ENCODE measurements around a stretch of chr6.

- PRO-cap, result no peak
These were observed 12.2 kb downstream of the HMGN4 start for GRCh38 chr6:26550123-26551018.

DNA sequence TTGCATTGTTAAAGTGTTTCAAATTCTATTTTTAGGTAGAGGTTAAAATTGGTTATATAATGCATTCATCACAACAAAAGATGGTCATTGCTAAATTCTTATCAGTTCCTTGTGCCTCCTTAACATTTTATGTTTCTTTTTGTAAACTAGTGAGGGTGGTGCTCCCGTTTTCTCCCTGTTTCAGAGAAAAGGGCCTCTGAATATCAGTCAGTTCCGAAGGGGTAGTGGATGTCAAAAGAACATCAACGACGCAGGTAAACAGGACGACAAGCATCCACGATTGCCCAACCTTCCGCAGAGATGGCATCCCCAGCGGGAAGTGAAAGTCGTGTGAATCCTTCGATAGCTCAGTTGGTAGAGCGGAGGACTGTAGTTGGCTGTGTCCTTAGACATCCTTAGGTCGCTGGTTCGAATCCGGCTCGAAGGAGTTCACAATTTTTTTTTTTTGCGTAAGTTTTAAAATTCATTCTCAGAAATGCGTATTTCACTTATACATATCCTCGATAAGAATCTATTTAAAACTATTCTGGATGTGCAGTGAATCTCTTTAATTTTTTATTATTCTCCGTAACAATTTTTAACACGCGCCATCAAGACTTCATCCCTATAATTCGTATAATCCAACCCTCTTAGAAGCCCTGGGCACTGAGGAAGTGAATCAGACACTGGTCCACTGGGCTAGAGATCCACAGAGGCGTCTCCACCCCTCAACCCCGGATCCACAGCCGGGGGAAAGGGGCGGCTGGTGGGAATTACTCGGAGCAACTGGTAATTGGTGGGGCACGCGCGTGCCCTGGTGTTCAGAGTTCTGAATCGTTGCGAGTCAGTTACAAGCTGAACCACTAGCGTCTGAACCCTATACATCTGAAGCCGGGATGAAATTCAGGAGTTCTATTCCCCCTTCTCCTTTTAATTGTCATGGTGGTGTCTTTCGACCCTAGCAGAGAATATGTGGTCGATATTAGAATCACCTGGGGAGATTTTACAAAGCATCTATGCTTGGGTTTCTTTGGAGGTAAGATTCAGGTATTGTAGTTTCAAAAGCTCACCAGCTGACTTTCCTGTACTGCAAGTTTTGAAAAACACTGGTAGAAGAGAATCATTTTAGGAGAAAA, 27.9 kb upstream of the ABT1 start:
- PRO-cap, result no peak

GRCh38 chr6:26571564-26572516, 24.9 kb upstream of the ABT1 start:
- PRO-cap, result no peak

- PRO-cap, result no peak
These were observed 21.4 kb upstream of the ABT1 start for GRCh38 chr6:26575288-26575805.

DNA sequence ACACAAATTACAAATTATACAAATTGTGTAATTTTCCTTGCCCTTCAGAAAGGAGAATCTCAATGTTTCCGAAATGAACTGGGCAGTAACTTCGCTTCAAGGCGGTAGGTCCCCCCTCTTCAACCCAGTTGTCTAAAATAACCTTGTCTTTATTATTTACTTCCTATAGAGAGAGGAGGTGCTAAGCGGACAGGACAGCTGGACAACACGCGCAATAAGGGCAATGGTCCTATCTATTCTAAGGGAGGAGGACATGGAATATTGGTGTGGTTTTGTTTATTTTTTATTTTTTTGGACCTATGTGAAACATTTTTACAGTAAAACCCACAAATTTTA, 2.4 kb upstream of the ABT1 start:
- PRO-cap, result no peak

GRCh38 chr6:26613594-26614605, 17.1 kb downstream of the ABT1 start:
- PRO-cap, result no peak

- PRO-cap, result no peak
These were observed 90.2 kb upstream of the ZNF322 start for GRCh38 chr6:26749699-26750287.

- PRO-cap, result no peak
These were observed 82.6 kb downstream of the H2BC11 start for GRCh38 chr6:27049972-27050511.

DNA sequence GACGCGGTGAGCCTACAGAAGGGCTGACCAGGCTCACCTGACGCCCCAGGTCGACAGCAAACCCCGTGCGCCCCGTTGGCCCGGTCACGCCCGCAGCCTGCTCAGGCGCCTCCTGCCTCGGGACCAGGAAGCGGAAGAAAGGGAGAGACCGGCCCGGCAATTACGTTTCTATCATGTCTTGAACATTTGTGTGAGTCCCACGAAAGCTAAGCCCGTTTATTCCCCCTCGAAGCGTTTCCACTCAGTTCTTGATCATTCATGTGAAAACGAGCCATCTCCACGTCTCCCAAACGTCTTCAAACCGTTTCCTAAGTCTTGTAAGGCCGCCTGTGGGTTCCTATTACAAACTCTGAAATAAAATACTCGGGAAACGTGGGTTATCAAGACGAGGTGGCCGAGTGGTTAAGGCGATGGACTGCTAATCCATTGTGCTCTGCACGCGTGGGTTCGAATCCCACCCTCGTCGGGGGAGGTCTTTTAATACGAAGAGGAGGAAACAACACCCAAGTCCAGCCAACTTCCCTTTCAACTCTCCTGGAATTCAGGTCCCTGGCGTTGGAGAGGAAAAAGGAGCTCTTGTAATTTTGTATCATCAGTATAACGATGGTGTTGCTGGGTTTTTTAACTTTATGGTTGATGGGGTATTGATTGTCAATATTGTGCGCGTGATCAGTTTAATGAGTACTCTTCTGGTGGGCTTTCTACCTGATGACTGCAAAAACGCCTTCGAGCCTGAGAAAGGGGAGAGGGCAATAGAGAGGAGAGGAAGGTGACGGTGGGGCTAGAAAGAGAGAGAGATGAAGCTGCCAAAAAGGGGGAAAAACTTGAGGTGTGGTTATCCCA, 35.5 kb downstream of the H2BC11 start:
- PRO-cap, result no peak

DNA sequence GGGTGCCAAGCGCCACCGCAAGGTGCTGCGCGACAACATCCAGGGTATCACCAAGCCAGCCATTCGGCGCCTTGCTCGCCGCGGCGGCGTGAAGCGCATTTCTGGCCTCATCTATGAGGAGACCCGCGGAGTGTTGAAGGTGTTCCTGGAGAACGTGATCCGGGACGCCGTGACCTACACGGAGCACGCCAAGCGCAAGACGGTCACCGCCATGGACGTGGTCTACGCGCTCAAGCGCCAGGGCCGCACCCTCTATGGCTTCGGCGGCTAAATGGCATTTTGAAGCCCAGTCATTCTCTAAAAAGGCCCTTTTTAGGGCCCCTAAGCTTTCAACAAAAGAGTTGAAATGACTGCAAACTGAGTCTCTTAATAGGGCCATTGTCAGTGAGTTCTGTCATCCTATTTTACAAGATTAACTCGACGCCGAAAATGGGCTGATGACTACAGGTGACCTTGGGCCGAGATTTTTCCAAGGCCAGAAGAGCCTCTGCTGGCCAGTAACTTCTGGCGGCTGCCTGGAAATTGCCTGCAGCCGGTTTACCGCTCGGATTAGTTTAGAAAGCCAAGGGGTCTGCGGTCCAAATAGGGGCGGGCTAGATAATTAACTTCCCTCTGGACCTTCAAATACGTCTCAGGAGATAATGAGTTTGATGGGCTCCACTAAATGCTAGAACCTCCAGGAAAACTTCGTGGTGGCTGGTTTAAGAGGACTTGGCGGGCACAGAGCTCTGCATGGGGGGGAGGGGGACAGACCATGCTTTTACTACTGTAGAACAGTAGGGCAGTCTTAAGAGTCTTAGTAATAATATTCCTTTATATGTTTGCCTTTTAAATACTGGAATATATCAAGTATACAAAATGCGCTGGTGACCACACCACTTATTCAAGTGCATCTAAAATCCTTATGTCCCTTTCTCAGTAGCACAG, 531 bp downstream of the H4C9 start:
- PRO-cap, result no peak

- PRO-cap, result no peak
These were observed 27.6 kb downstream of the PRSS16 start for GRCh38 chr6:27275183-27275463.

DNA sequence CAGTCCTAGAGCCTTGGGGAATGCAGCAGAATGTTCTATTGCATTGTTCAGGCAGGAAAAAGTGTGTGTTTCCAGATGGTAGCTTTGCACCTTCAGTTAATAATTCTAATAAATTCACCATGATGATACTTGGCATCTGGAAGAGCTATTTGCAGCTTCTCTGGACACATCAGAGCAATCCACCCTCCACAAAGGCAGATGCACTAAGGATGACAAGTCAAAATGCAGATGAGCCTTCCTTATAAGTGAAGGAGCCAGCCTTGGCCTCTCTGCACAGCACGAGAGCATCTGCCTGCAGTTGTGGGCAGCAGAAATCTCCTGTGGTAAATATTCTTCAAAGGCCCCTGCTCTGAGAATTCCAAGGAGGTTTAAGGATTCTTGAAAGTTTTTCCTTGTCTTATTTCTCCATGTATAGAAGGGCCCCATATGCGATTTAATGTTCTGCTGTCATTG, 6.9 kb upstream of the POM121L2 start:
- PRO-cap, result no peak

DNA sequence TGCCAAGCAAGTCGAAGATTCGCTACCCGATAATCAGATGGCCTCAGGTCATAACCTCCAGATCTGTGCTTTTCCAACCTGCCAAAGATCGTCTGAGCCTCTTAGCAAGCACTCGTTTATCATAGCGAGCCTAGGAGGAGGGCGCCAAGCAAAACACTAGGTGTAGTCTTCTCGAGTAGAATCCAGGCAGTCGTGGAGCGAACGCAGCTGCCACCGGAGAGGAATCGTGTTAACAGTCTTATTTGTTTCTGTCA, 21.0 kb upstream of the POM121L2 start:
- PRO-cap, result no peak

DNA sequence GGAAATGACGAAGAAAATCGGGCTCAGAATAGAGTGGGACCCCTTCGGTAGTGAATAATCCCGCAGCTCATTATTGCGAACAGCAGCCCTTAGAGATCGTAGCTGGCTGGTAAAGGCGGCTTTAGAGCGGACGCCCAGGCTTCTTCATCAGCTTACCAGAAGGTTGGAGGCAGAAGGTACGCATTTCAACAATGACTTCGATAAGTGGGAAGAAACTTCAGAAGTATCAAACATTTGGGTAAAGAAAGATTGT, 119.1 kb upstream of the ZNF184 start:
- PRO-cap, result no peak

DNA sequence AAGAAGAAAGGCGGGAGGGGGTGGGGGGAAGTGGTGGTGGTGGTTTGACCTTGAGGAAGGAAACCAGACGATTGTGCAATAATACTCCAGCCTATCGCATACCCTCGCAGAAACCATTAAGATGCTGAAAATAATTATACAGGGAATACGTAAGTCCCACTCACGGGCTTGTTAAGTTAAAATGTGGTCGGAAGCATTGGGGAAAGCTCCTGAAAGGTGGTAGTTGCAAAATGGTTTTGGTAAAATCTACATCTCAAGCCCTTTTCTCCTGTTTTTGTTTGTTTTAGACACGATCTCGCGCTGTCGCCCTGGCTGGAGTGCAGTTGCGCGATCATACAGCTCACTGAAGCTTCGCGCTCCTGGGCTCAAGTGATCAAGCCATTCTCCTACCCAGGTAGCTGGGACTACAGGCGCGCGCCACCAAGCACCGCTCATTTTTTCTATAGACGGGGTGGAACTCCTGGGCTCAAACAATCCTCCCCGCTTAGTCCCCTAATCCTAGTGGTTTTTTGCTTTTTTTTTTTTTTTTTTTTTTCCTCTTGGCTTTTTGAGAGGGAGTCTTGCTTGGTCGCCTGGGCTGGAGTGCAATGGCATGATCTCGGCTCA, 128.9 kb upstream of the ZNF184 start:
- PRO-cap, result no peak

DNA sequence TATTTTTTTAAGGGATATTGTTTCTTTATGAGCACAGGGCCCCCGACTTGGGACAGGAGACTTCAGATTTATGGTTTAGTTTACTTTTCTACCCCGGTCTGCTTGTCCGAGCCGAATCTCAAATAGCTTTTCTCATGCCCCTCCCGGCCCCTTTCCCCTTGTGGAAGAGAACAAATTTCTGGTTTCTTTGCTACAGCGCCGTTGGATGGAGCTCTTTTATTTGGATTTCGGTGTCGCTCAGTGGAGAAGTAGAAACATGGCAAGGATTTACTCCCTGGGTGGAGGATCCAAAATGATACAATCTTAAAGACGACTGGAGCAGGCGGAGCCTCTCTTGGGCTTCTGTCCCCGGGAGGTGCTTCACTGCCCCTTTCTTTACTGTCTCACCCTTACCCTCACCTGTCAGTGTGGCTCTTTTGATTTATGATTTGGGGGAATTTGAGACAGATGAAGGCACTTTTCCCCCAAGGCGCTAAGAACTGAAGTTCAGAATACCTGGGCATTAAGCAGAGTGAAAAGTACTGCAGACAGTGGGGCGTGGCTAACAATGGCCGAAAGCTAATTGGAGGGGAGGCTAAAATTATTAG, 144.8 kb upstream of the ZNF184 start:
- PRO-cap, result no peak

DNA sequence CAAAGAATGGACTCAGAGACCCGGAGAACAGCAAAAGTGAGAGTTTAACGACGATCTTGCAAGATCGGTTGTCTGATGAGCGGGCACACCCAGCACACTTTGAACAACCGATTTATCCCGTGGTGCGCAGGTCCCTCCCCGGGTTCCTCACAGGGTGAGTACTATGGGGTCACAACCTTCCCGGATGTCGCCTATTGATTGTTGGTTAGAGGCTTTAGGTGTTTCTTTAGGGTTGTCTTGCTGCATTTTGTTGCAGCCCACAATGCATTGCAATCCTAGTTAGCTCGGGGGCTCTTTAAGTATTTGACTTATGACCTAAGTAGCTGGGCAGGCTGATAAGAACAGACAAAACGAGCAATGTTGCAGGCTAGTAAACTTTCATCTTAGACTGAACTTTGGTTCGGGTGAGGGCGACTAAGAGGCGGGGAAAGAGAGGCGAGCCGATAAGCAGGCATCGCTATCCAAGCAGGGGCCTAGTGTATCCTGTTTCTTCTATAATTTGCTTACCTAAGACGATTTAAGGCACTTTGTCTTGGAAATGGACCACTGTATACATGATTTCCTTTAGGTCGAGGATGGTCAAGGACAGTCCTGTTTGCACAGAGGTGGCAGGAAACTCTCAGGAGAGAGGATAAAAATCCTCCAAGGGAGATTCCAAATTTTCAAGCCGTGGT, 14.8 kb downstream of the H2BC13 start:
- PRO-cap, result no peak

- PRO-cap, result no peak
These were observed 1.9 kb downstream of the H4C12 start for GRCh38 chr6:27829421-27829846.

DNA sequence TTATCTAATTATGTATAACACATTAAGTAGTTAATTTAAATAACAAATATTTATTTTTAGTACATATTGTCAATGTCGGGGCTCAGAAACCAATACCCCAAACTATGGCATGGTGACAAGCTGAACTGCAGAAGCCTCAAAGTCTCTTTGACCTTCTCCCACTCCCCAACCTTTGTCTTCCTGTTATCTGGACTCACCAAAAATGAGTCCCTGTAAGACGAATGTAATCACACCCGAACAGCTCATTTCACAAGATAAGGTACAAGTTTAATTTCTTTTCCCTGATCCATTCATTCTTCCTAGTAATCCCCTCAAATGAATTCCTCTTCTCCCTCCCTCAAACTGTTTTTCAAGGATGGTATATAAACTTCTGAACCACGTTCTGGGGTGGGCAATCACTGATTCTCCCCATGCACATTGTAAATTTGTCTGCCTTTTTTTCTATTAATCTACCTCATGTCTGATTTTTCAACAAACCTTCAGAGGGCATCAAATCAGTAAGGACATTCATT, 3.3 kb downstream of the H2AC15 start:
- PRO-cap, result no peak

GRCh38 chr6:27837647-27838205, 449 bp downstream of the H2AC15 start:
- PRO-cap, result no peak